Measurements from ENCODE around the gene DNASE1L3.

DNA sequence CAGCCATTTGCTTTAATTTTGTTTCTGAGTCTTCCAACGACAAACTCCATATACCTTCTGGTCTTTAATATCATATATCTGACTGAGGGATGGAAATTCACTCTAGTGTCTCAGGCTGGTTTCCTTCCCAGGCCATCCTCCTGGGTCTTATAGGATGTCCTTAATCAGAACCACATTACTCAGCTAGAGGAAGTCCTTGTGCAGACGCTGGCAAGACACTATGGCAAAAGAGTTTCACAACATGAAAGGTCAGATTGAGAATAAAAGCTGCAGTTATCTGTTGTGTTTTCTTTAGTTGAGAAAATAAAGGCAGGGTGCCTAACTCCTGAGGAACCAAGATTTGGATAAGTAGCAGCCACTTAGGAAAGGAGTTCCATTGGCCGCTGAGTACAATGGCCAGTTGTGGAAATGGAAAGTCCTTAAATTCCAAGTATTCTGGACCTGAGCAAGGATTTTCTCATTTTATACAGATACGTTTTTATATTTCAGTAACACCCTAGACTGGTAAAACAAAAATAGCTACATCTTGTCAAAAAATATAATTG is 128.9 kb upstream of the WNT5A start:
- PRO-cap = no peak

GRCh38 chr3:56365797-56366219 is 102.5 kb downstream of the ERC2 start:
- PRO-cap = no peak

GRCh38 chr3:56466939-56467434 is 1.3 kb downstream of the ERC2 start:
- PRO-cap = no peak

GRCh38 chr3:56566399-56567274 is 9.7 kb downstream of the CCDC66 start:
- PRO-cap = no peak

DNA sequence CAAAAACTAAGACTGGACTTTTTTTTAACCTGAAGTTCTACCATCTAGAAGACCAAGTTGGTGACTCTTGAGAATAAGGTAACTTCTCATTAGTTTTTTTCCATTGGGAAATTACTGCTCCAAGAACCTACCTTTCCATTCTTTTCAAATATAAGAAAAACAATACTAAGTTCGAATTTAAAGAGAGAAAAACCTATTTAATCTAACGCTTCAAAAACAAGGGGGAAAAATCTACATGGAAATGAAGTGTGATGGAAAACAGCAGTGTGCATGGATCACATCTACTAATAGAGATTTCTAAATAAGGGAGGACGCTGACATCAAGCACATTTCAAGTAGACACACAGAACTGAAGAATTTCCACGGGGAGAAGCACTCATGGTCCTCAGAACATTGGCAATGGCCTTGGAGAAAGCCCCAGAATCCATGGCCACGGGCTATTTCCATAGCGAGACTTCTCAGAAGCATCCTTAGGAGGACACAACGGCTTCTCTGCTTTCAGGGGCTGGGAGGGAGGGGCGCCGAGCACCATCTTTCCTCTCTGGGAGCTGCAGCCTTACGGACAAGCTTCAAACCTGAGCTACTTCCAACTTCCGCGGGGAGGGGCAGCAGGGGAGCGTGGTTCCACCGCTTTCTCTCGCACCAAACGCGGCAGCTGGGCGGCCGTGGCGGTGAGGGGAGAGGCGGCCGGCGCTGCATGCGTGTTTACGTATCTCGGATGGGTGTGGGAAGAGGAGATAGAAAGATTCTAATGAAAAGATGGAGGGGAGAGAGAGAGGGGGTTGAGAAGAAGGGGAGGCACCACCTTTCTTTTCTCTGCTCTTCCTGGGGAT is 978 bp downstream of the TASOR start:
- PRO-cap = unidirectional peak, plus-strand start at position 346 of the sequence; bidirectional peak, plus-strand start at position 645 of the sequence, minus-strand start at position 676 of the sequence

DNA sequence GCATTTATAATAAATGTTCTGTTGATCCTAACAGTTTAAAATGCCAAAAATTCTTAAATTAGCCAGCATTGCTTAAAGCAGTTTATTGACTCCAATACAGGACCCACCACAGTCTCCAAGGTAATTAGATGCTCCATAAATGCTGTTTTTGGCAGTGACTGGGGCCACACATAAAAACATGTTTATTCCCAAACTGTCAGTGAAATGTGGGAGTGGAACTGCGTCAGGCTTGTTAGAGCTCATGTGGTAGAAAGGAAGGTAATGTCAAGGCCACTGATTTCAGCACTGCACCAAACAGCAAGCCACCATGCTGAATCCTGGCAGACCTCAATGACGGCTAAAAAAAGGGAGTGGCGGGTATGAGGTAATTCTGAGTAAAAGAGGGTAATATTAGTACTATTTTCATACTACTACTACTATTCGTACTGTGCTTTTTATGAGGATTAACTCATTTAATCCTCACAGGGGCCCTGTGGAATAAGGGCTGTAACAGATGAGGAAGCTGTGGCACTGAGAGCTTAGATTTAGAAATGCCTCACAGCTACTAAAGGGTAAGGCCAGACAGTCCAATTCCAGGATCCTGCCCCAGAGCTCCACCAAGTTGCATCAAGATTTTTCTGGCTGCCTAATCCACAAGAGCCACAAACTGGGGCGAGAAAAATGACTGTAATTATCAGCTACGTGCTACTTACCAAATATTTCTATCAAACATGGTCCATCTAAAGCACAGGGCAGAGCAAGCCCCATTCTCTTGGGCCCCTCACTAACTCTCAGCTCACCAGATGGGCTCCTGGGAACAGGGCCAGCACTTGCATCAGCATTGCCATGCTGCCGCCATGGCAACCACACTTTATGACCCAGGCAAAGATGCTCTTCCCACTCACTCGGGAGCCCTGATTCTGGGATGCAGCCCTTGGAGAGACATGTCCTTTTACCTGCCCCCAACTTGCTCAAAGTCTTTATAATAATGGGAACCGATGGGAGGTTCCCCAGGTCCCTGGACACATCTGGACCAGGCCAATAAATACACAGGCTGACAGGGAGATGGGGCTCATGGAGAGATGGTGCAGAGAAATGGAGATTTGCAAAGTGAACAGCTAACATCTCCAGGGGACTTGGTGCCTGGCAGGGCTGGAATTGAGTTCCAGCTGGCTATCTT is 83.5 kb upstream of the SPATA12 start:
- PRO-cap = no peak

DNA sequence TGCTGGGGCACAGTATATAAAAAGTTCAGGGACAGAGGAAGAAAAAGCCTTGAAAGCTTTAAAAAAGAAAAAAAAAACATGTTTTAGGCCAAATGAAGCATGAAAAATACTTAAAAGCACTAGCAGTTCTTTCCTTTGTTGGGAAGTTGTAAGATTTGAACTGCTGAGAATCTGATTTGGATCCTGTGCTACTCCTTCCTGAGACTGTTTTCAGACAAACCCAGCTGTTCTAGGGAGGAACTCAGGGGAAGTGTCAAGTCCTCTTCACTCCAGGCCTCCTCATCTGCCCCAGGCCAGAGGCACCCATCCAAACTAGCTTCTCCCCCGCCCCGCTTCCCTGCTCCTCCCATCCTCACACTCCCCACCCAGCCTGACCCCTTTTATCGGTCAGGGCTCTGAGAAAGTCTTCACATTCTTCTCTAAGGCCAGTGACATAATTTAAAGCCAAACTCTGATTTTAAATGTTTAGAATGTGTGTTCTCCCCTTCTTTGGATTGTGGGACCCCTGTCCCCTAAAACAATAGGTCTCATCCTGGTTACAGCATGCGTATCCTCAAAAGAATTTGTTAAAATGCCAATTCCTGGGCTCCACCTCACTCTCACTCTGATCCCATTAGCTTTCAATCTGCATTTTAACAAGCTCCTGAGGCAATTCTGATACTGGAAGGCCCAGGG is 4.8 kb downstream of the IL17RD start:
- PRO-cap = no peak

DNA sequence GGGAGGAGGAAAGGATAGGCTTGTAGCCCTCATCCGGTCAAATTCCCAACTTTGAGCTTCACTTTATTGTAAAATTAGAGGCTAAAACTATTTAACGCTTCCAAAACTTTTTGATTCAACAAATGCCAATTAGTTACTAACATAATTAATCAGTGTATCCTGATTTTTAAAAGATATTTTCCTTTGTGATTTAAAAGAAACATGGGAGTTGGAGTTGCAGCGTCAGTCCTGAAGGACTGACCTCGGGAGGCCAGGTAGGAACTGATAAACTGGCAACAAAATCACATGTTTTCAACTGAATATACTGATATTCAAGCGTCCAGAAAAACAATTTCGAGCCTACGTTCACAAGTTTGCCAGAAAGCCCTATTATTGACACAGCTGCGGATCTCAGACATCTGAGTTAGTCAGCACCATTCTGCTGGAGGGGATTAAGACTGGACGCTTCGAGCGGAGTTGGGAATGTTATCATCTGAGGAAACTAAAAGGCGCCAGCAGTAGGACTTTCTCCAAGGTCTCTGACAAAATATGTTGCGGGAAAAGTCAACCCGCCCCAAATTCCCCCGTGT is 551 bp upstream of the APPL1 start:
- PRO-cap = no peak

- PRO-cap = no peak
These were observed 24.9 kb downstream of the APPL1 start for GRCh38 chr3:57252480-57252792.

DNA sequence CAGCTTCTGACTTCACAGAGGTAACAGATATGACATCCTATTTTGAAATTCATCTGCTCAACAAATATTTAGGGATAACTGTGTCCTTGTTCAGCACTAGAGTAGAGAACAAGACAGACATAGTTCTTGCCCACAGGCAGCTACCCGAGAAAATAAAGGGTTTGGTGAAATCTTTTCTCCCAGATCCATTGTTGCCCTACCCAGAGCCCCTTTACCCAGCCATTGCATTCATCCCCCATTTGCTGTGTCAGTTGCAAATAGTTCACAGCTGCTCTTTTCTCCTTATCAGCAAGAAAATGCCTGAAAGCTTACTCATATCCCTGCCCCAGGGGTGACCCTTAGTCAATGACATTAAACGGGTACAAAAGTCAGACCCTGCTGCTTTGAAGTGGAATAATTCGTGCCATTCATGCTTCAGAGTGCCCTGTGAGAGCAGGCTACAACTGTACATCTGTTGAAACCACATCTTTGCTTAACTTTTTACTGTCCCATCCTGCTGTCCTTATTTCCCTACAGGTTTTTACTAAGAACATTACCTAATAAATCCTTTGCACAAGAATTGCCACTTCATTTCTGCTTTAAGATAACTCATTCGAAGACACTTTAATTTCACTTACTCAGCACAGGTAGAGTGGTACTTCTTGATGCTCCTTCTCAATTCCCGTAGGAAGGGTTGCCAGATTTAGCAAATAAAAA is 93.4 kb downstream of the DNAH12 start:
- PRO-cap = no peak

DNA sequence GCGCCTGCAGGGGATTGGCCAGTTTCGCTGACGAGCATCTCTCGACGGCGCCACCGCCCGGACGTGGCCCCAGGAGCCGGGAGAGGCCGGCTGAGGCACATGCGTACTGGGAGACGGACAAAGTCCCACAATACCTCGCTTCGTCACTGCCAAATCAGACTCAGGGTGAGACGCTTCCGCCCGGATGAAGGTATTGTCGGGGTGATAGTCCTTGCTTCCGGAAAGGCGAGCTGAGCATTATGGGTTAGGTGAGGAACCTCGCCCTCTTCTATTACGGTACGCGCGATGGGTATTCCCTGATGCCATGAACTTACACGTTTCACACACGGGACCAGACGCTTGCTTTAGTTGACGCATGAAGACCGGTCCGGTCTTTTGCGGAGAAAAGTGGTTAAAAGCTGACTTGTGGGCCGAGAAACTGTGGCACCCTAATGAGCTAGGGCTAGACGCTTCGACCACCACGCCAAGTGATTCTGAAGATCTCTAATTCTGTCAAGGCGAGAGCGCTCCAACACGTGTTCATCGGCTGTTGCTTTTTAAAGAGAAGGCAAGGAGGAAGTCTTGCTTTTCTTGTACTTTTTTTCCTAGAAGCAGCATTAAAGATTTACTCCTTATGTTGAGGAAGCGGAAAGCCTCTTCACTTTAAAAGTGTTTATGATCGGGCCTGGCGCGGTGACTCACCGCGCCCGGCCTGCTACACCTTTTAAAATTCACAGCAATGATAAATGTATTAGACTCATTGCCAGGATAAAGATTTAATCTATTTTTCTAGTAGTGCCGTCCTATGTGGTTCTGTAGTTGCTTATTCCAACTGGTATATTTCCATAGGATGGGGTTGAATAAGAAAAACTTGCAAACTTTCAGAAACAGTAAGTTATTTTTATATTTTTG is 606 bp upstream of the ARF4 start:
- PRO-cap = bidirectional peak, plus-strand start at position 157 of the sequence, minus-strand start outside the sequence; unidirectional peak, plus-strand start at position 334 of the sequence; bidirectional peak, plus-strand start at position 486 of the sequence, minus-strand start at position 469 of the sequence

- PRO-cap = no peak
These were observed 31.6 kb upstream of the ARF4 start for GRCh38 chr3:57628815-57629070.

- PRO-cap = no peak
These were observed 8.8 kb upstream of the SLMAP start for GRCh38 chr3:57747383-57747633.

DNA sequence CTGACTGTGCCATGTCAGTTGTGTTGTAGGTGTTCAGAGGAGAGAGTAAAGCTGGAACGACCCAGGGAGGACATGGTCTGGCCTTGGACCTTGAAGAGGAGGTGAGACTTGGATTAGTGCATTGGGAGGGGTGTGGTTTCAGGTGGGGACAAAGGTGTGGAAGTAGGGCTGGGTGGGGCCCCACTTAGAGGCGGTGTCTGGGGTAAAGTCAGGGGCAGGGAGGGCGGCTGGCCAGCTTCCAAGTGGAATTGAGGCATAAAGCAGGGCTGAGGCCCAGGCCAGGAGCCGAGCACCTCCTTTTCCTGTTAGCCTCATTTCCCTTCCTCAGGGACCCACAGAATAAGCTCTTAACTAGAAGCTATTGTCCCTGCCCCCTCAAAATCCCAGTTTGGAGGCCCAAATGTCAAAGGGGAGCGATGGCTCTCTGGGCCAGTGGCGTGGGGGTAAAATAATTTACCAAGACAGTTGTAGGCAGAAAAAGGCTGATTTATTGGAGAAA is 36.2 kb upstream of the FLNB start:
- PRO-cap = no peak

DNA sequence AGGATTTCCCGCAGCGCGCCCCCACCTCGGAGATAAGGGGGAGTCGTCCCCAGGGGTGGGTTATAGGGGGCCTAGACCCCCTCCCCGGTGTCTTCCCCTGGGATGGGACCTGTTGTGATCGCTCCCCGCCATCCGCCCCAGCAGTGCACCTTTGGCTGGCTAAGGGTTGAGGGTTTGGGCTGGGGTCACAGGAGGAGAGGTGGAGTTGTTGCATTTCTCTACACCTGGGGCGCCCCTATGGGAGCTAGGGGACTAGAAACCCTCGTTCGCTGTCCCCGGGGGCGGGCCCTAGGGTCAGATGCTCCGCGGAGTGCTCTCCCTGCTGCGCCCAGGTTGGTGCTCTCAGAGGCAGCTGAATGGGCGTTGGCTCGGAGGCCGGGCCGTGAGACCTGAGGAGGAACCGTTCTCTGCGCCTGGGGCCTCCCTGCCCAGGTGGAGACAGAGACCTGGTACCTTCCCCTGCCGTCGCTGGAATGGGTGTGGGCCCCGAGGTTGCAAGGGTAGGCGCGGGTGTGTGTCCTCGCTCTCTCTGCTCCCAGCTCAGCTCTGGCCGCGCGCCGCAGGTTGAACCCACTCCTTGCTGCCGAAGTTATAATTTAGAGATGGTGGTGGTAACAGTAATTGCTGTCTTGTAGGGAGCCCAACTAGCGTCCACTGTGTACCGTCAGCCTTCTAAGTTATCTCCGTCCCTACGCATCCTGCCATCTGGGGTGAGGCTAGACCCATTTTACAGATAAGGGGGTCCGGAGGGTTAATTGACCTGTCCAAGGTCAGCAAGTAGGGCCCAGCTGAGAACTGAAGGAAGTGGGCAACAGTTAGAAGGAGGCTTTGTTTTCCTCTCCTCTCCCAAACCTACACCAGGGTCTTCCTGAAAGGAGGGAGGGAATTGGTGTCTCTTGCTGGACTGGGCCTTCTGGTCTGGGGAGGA is 974 bp downstream of the FLNB start:
- PRO-cap = unidirectional peak, minus-strand start at position 470 of the sequence

DNA sequence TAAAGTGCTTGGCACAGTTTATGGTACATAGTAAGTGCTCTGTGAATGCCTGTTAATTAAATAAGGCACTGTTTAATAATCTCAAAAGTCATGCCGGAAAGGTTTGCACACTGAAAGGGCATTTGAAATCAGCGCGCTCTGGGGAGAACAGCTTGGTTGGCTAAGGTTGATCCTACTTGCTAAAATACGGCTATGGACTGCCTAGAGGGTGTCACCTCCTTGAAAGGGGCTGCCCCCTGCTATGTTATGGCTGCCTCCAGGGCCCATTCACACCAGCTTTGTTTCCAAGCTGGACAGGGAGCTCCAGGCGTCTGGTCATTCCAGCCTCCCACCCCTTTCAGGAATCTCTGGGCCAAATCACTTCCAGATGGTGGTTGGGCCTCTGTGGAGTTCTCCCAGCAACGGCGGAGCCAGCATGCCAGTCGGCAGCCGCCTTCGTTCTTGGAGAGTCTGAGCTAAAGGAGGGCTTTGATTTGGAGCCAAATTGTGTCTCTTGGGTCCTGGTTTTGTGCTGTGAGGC is 5.9 kb downstream of the FLNB start:
- PRO-cap = no peak

DNA sequence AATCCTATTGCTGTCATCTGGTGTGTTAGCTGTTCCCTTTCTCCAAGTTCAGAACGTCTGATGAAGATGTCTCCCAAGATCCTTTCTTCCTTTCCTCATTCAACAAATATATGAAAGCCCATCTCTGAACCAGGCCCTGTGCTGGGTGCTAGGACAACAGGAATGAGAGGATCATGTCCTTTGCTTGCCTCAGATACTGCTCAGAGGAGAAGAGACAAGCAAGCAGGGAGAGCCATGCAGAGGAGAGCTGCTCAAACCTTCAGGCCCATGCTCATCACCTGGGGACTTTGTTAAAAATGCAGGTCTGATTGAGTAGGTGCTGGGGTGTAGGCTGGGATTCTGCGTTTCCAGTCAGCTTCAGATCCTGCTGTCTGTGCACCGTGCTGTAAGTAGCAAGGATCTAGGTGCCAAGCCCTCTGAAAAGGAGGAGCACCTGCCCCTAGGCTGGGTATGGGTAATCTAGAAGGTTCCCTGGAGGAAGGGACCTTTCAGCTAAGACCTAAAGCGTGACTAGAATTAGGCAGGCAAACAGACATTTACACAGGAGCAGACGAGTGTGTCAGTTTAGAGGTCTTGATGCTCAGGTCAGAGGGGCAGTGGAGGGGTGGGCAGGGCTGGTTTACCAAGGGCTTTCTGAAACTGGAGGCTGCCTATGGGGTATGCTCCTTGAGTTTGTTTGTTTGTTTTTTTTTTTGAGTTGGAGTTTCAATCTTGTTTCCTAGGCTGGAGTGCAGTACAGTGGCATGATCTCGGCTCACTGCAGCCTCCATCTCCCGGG is 7.3 kb downstream of the FLNB start:
- PRO-cap = no peak

- PRO-cap = no peak
These were observed 45.4 kb downstream of the DNASE1L3 start for GRCh38 chr3:58165082-58166007.

DNA sequence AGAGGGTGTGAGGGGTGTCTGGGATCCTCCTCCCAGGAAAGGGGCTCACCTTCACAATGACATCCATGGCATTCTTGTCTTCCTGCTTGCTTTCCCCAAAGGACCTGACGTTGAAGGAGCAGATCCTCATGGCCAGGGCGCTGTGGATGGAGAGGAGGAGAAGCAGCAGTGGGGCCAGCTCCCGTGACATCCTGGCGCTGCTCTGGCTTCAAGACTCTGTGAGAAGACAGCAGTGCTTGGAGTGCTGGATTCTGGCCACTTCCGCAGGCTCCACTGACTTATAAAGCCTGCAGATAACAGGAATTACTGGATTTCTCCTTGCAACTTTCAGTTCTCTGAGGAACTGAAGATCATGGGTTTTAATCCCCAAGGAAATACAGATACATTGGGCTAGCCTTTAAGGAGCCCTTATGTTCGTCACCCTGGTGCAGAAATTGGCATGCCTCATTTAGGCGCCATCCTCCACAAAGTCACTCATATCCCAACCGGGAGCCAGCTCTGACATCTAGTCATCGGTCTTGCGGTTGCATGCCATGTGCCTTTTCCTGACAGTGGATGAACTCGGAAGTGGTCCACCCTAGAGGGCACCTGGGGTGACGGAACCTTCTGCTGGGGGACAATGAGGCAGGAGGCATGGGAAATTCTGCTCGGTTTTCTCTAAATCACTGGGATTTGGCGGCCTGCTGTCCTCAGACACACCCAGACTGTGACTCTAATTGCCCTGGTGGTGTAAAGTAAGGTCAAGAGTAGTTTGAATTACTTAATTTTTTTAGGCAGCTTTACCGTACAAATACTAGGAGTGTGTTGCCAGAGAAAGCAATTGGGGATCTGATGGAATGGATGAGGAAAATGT is at the start of gene DNASE1L3:
TSS of gene DNASE1L3 (minus strand) at position 256 of the 853 bp plus-strand sequence.
- PRO-cap = no peak

DNA sequence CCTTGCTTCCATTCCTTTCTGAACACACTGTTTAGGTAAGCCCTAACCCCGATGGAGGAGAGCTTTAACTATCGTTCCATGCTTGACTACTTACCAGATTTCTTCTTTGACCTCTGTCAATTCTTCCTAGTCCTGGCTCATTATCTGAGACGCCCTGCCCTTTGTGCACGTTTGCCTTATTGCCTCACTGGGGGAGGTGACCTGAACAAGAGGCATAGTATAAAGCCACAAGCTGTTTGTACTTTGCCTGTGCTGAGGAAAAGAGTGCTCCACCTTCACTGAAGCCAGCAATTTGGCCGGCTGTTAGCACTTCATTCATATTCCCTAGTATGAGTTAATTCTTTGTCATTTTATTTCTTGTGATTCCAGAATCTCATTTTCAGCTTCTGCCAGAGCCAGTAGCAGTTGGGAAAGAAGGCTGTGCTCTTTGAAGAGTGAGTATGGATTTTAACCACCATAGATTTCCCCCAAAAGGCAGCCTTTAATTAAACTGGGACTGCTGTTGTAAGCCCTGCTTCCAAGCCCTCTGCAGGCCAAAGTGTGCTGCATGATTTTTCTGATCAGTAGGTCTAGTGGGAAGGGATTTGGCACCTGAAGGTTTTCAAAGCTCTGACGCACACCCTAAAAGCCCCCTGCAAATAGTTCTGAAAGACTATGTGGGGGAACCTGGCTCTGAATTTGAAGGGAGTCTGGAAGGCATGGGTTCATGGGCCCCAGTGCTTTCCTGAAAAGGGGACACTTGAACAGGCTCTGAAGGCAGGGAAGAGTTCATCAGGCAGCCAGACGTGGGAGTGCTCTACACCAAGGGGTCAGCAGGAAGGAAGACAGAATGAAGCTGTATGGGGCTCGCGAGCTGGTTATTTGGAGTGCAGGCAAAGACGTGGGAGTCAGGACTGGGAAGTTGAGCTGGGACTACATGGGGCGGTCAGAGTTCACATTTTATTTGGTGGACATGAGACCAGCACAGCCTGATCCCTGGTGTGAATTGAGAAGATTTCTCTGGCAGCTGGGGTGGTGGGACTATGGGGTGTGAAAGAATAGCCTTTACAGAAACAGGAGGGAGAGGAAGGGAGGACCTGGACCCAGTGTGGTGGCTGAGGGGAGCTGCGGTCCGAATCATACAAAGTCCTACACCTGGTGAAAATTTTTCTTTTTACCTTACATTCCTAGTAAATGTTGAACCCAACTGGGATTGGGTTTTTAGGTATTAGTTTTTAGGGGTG is 12.3 kb downstream of the ABHD6 start:
- PRO-cap = no peak